Peyer's patch (tissue), 4 donors: ENCODE results near the genes HIGD1A and GASK1A.

DNA sequence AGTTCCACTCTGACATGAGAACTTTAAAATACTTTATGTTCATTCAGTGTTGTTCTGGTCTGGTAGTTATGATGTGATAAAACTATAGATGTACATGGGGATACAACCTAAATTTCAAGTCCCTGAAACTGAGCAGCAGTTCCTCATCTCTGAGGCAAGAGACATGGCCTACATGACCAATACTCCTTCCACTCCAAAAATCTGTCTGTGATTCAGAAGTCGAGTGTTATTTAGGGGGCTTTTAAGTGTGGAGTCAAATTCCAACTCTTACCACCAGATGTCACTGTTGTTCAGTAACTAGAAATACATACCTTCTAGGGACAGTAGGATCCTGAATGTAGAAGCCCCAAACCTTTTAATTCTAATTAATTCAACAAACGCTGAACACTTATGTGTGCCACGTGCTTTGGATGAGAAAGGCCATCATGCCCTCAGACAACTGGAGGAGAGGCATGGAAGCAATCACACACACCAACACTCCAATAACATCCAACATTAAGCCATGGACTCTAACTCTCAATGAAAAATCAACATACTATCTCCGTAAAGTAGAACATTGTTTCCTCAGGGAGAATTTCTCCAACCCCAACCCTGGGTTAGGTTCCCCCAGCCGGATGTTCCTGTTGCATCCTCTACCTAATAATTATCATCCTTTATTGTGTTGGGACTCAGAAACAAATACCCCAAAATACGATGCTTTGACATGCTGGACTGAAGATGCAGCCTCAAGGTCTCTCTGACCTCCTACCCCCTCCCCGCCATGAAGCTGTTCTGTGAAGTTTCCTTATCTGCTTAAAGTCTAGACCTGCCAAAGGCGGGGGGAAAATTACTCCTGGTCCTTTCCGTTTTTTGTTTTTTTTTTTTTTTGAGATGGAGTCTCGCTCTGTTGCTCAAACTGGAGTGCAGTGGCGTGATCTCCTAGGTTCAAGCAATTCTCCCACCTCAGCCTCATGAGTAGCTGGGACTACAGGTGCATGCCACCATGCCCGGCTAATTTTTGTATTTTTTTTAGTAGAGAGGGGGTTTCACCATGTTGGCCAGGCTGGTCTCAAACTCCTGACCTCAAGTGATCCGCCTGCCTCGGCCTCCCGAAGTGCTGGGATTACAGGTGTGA, 8.0 kb upstream of the CCDC13 start:
- PRO-cap, result no peak
- RAMPAGE, long total RNA, 4 experiments, result no peak in any of the 4 experiments

DNA sequence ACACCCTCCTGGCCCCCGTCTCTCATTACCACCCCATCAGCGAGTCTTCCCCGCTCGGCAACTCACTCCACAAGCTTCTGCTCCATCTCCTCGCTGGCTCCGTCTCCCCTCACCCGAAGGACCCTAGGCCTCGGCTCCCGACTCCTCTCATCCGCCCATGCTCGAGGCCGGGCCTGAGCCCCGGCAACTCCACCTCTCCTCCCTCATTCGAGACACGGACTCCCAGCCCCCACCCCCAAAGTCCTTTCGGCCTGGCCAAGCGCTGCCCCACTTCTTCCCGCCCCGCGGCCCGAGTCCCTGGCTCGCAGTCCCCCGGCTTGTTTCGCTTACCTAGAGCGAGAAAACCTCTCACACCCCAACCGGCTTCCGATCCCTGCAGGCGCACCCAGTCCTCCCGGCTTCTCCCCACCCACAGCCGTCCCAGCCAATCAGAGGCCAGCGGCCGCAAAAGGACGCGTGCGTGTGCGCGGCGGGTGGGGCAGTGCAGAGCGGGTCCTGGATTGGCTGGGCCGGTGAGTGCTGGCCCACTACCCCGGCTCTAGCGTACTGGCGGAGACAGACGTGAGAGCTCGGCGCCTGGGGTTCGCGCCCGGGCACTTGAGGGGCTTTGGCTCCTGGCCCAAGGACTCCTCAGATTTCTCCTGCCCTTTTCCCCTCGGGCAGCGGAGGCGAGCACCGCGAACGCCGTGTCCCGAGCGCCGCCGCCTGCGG, at the start of gene HIGD1A:
Gene HIGD1A, minus strand, starts transcription at position 385 of the 711 bp plus-strand sequence.
- PRO-cap, result bidirectional peak, plus-strand start at position 558 of the sequence, minus-strand start at position 361 of the sequence
- RAMPAGE, long total RNA, 4 experiments, result start-site peak on the plus strand in 3 of 4 experiments, centred at positions 544 to 562 of the sequence, 21 to 37 reads per replicate; start-site peak on the minus strand in 4 of 4 experiments, centred at positions 193 to 367 of the sequence, 13 to 2,074 reads per replicate

- PRO-cap, result no peak
- RAMPAGE, long total RNA, 4 experiments, result no peak in any of the 4 experiments
Measured at GRCh38 chr3:42906816-42907106, 819 bp downstream of the ZNF662 start.

- PRO-cap, result unidirectional peak, plus-strand start at chr3:42979327
- RAMPAGE, long total RNA, 4 experiments, result no peak in any of the 4 experiments
Measured at GRCh38 chr3:42978943-42979960, at the start of gene GASK1A. GASK1A (plus strand) TSS chr3:42979311.

DNA sequence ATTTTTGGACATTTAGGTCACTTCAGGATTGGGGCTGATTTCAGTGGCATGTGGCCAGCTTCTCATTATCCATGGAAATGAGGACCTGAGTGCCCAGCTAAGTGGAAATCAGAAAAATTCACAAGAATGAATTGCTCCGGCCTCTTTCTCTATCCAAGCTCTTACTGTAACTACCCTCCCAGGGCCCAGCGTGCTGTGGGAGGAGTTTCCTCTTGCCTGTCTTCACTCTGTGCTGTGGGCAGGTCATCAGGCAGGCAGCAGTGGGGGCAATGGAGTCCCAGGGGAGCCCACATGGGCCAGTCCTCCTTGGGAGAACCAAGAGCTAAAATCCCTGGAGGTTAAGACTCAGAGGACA, 3.5 kb downstream of the GASK1A start:
- PRO-cap, result no peak
- RAMPAGE, long total RNA, 4 experiments, result no peak in any of the 4 experiments

DNA sequence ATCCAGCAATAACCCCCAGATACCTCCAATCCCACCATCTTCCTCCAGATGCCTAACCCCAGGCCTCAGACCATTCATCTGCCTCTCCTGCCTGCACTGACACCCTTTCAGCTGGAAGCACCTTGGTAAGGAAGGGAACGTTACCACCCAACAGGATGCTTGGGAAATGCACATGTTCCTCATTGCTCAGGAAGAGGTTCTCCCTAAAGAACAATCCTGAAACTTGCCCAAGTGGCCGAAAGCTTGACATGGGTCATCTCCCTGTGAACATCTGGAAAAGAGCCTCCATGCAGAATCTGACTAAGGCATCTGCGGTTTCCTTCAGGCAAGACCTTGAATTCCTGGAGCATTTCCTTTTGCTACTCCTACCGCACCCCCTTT, 68.8 kb upstream of the SNRK start:
- PRO-cap, result no peak
- RAMPAGE, long total RNA, 4 experiments, result no peak in any of the 4 experiments

DNA sequence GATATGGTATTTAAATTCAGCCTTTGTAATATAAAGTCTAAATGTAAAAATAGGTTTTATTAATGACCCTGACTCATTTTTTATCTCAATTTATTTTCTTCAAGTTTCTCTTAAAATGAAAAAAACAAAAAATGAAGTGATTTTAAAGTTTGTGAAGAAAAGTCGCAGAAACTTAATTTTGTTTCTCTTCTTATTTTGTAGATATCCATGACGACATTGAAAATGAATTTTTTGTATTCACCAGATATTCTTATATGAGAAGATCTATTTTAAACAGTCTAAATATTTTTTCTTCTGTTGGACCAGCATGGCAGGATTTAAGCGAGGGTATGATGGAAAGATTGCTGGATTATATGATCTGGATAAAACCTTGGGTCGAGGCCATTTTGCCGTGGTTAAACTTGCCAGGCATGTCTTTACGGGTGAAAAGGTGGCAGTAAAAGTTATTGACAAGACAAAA, 16.6 kb downstream of the SNRK start:
- PRO-cap, result no peak
- RAMPAGE, long total RNA, 4 experiments, result no peak in any of the 4 experiments

DNA sequence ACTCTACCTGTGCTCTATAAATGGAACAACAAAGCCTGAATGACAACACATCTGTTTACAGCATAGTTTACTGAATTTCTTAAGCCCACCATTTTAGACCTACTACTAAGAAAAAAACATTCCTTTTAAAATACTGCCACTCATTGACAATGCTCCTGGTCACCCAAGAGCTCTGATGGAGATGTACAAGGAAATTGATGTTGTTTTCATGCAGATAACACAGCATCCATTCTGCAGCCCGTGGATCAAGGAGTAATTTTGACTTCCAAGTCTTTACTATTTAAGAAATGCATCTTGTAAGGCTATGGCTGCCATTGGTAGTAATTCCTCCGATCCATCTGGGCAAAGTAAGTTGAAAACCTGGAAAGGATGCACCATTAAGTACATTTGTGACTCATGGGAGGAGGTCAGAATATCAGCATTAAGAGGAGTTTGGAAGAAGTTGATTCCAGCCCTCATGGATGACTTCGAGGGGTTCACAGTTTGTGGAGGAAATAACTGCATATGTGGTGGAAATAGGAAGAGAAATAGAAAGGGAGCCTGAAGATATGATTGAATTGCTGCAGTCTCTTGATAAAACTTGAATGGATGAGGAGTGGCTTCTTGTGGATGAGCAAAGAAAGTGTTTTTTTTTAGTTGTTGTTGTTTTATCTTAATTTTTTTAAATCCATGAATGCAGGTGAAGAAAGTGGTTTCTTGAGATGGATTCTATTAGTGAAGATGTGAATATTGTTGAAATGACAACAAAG, 22.4 kb downstream of the SNRK start:
- PRO-cap, result no peak
- RAMPAGE, long total RNA, 4 experiments, result no peak in any of the 4 experiments

- PRO-cap, result no peak
- RAMPAGE, long total RNA, 4 experiments, result no peak in any of the 4 experiments
Measured at GRCh38 chr3:43353846-43354116, 67.4 kb downstream of the SNRK start.

- PRO-cap, result no peak
- RAMPAGE, long total RNA, 4 experiments, result no peak in any of the 4 experiments
Measured at GRCh38 chr3:43392576-43393450, 106.5 kb downstream of the SNRK start.

GRCh38 chr3:43417099-43417905, 131.0 kb downstream of the SNRK start:
- PRO-cap, result no peak
- RAMPAGE, long total RNA, 4 experiments, result no peak in any of the 4 experiments

DNA sequence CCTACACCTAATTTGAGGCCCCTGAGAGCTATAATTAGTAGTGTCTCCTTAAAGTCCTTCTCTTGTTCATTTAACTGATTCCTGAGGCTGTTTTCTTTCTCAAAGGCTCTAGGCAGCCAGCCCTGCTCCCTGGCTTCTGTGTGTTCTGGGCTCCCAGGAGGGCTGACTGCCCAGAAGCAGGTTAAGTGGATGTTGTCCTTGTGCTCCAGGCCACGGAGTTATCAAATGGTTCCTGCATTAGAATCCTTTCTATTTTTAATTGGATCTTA, 140.0 kb downstream of the SNRK start:
- PRO-cap, result no peak
- RAMPAGE, long total RNA, 4 experiments, result no peak in any of the 4 experiments

GRCh38 chr3:43719802-43720520, 29.2 kb downstream of the ABHD5 start:
- PRO-cap, result no peak
- RAMPAGE, long total RNA, 4 experiments, result no peak in any of the 4 experiments

- PRO-cap, result unidirectional peak, plus-strand start at chr3:43737445
- RAMPAGE, long total RNA, 4 experiments, result no peak in any of the 4 experiments
Measured at GRCh38 chr3:43737133-43737781, 46.5 kb downstream of the ABHD5 start.

DNA sequence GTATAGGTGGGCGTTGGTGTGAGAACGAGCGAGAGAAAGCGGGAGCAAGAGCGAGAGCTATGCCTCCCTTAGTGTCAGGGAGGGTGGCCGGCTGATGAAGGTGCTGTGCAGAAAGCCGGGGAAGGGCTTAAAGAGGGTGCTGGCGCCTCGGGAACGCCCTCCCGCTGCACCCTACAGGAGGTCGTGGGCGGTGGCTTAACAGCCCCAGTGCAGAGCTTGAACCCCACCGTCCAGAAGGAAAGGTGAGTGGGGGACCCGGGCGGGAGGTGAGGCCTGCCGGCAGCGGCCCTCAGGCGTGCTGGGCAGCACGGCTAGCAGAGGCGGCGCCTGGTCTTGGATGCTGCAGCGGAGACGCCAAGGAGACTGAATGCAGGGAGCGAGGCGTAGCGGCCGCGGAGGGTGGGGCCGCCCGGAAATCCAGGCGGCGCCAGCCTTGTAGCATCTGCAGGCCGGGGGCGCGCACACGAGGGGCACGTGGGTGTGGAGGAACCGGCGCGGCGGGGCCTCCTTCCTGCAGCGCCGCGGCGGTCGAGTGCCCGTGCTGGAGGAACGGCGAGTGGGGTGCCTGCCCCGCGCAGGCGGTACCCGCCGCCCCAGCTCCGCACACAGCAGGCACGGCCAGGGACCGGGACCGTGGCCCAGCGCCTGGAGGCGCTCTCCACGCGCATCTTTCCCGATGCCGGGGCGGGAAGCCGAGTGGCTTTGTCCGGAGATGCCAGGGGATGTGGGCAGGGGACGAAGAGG, 246.7 kb upstream of the TOPAZ1 start:
- PRO-cap, result no peak
- RAMPAGE, long total RNA, 4 experiments, result no peak in any of the 4 experiments

DNA sequence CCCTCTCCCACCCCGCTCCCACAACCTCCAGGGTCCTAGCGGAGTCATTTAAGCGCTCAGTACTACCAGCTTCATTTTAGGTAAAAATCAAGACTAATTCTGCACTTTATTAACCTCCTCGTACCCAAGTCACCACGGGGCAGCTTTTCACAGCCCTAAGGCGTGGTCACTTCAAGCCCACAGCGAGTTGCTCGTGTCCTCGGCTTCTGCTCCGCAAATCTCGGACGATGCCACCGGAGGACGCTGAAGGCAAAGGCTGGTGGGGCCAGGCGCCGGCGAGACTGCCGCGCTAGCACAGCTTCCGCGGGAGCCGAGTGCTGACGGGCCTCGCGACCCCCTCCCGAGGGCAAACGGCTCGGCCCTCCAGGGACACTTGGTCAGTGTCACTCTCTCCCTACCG, 245.5 kb upstream of the TOPAZ1 start:
- PRO-cap, result no peak
- RAMPAGE, long total RNA, 4 experiments, result no peak in any of the 4 experiments

- PRO-cap, result no peak
- RAMPAGE, long total RNA, 4 experiments, result start-site peak on the plus strand in 1 of 4 experiments, at chr3:44594121-44594375 at its widest, 6 reads per replicate
Measured at GRCh38 chr3:44594170-44594714, 9.5 kb downstream of the ZNF660 start.

DNA sequence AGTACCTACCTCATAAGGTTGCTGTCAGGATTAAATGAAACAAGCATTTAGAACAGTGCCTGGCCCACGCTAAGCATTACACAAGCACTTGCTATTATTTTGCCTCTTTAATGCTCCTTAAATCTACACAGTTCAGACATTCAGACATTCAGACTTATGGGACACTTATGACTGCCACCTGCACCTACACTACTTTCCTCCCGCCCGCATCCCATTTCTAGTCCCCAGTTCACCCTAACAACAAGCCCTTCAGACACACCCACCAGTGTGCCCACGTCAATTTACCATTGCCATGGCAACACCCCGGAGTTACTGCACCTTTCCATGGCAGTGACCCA, 27.5 kb upstream of the ZNF502 start:
- PRO-cap, result no peak
- RAMPAGE, long total RNA, 4 experiments, result no peak in any of the 4 experiments

- PRO-cap, result no peak
- RAMPAGE, long total RNA, 4 experiments, result no peak in any of the 4 experiments
Measured at GRCh38 chr3:45125353-45125816, 20.8 kb downstream of the CDCP1 start.

- PRO-cap, result no peak
- RAMPAGE, long total RNA, 4 experiments, result no peak in any of the 4 experiments
Measured at GRCh38 chr3:45144761-45145620, 1.2 kb downstream of the CDCP1 start.